AG04450 (cell line): ENCODE data around the genes MORN3 and TMEM120B.

DNA sequence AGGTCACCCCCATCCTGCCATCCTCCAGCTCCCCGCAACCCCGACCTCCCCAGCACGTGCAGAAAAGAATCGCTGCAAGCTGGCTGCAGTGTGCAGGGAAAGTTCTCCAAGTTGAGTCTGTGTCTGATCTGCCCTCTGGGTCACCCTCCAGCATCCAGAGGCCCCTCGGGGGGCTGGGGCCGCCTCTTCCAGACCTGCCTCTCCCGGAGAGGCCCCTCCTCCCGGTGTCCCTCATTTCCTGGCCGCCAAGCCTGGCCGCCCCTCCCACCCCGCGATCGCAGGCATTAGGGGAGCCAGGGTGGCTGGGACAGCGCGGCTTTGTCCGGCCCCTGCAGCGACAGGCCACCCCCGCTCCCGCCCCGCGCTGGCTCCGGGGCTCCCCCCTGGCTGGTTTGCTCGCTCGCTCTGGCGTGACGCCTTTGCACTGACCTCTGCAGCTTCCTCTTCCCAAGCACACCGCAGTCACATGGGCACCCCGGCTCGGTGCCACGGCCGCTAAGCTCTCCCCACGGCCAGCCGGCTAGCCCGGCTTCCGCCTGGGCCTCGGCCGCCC is 43.9 kb downstream of the KDM2B start:
- CAGE, long polyA plus RNA = no peak
- RRBS = 2% methylated on average over 21 of the region's 37 CpGs

GRCh38 chr12:121574083-121574514 is 6.7 kb downstream of the KDM2B start:
- CAGE, long polyA plus RNA = no peak
- RRBS = 93% methylated on average over 3 of the region's 11 CpGs

DNA sequence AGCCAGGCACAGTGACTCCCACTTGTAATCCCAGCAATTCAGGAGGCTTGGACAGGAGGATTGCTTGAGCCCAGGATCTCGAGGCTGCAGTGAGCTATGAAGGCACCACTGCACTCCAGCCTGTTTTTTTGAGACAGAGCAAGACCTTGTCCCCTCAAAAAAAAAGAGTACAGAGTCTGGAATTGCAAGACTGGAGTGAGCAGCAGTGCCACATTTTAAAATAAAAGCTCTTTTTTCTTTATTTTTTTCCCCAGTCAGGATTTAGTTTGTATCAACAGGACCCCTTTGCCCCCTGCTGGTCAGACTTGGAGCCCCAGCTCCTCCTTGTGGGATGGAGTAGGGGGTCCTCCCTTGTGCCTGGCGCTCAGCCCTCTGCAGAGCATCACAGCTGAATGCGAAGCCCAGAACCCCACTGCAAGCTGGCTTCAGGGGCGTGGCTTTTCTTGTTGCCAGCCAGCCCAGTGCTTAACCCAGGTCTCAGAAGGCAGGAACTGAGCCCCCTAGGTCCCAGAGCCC is 829 bp downstream of the MORN3 start:
- CAGE, long polyA plus RNA = no peak
- RRBS = no CpG with 5 or more reads among the region's 4 CpGs

GRCh38 chr12:121669233-121669909 is at the start of gene MORN3:
MORN3 (minus strand) TSS chr12:121669654.
- CAGE, long polyA plus RNA = no peak
- RRBS = 80% methylated on average over 6 of the region's 18 CpGs

DNA sequence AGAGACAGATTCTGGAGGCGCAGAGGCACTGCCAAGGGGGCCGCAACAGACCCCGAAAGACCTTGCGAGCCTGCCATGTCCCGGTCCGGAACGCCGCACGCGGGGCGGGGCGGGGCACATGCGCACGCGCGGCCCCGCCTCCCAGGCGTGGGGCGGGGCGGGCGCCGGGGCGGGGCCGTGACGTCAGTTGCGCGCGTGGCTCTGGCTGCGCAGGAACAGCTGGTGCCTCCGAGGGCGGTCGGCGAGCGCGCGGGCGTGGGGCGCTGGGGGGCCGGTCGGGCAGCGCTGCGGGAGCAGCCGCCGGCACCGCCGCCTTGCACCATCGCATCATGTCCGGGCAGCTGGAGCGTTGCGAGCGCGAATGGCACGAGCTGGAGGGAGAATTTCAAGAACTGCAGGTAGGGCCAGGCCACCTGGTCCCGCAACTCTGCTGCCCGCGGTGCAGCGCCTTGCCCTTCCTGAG is at the start of gene TMEM120B:
Gene TMEM120B, plus strand, starts transcription at position 186 of the 463 bp plus-strand sequence.
- CAGE, long polyA plus RNA = start-site peak on the plus strand centred at position 250 of the sequence, 49 bp wide, 312 and 86 reads in 2 replicates
- RRBS = 1% methylated on average over 20 of the region's 57 CpGs

DNA sequence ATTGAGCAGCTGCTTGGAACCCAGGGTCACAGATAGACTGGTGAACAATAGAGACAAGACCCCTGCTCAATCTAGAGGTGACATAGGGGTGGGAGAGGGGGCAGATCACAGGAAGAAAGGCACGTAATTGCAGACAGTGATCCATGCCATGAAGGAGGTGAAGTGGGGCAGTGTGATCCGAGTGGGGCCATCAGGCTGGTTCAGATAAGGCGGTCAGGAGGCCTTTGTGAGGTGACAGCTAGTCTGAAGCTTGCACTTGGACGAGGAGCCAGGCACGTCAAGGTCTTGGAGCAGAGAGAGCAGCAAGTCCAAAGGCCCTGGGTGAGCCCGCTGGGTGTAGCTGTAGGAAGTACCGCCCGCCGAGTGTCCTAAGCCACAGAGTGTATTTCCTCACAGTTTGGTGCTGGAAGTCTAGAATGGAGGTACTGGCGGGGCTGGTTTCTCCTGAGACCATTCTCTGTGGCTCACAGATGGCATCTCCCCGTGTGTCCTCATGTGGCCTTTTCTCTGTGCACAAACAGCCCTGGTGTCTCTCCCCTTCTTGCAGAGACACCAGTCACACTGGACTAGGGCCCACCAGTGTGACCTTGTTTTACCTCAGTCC is 23.6 kb downstream of the RHOF start:
- CAGE, long polyA plus RNA = no peak
- RRBS = no CpG with 5 or more reads among the region's 11 CpGs

DNA sequence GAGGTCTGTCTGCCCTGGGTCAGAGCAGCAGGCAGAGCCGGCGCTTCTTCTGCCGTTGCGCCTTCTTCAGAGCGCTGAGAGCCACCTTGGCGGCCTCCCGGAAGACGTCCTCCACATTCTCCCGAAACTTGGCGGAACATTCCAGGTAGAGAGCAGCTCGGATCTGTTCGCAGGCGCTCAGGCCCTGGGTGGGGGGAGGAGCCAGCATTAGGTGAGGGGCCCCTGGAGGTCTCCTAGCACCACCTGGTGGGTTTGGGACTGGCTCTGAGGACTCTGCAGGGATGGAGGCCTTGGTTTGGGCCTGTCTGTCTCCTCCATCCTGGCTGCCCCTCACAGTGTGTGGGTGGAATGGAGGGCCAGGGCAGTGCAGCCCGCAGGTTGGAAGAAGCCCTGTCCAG is 14.0 kb downstream of the RHOF start:
- CAGE, long polyA plus RNA = no peak
- RRBS = 94% methylated on average over 7 of the region's 14 CpGs

GRCh38 chr12:121794595-121794908 is 1.1 kb upstream of the RHOF start:
- CAGE, long polyA plus RNA = no peak
- RRBS = no CpG with 5 or more reads among the region's 7 CpGs

GRCh38 chr12:121796825-121797898 is 3.7 kb upstream of the RHOF start:
- CAGE, long polyA plus RNA = no peak
- RRBS = 2% methylated on average over 9 of the region's 42 CpGs

- CAGE, long polyA plus RNA = no peak
- RRBS = no CpG with 5 or more reads among the region's 13 CpGs
These were observed 4.8 kb upstream of the RHOF start for GRCh38 chr12:121798158-121798796.

DNA sequence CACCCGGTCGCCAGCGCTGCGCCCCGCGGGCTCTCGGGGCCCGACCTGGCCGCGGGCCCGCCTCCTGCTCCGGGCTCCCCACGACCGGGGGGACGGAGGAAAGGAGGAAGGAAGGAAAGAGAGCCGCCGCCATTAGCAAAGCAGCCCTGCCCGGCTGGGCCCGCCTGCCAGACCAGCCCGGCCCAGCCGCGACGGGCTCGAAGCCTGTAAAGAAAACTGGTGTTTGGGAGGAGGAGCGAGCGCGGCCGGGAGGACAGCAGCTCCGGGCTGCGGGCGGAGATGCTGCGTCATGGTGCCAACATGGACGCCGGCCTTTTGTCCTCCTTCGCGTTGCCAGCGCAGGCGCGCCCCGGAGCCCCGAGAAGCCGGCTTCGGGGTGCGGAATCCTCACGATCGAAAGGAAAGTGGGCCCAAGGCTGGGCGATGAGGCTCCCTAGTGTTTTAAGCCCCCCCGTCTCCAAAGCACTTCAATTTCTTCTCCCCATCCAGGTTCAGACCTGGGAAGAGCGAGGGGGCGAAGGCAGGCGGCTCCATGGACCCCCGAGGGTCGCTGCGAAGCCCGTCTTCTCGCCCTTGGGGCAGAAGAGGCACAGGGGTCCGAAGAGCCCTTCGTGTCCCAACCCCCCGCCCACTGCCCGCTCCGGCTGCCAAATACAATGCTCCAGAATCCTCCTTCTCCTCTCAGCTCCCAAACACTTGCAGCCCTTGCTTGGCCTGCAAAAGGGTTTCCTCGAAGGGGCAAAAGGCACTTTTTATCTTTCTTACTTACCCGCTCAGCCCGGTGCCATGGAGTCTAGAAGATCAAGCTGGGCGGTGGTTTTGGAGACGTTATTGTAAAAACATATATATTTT is 2.8 kb upstream of the SETD1B start:
- CAGE, long polyA plus RNA = no peak
- RRBS = 2% methylated on average over 38 of the region's 66 CpGs

- CAGE, long polyA plus RNA = no peak
- RRBS = no CpG with 5 or more reads among the region's 14 CpGs
These were observed 2.6 kb downstream of the SETD1B start for GRCh38 chr12:121806294-121806911.

DNA sequence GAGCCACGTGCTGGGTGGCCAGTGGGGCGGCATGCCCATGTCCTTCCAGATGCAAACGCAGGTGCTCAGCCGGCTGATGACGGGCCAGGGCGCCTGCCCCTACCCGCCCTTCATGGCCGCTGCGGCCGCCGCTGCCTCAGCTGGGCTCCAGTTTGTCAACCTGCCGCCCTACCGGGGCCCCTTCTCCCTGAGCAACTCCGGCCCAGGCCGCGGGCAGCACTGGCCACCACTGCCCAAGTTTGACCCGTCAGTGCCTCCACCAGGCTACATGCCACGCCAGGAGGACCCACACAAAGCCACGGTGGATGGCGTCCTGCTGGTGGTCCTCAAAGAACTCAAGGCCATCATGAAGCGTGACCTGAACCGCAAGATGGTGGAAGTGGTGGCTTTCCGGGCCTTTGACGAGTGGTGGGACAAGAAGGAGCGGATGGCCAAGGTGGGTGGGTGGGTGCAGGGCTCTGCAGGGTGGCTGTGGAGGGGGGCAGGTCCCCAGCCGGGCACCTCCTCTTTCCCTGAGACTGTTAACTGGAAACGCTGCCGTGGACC is 10.8 kb downstream of the SETD1B start:
- CAGE, long polyA plus RNA = no peak
- RRBS = 88% methylated on average over 8 of the region's 28 CpGs

GRCh38 chr12:121855911-121856904 is 2.5 kb downstream of the HPD start:
- CAGE, long polyA plus RNA = no peak
- RRBS = 36% methylated on average over 2 of the region's 23 CpGs

GRCh38 chr12:122008757-122009078 is 13.0 kb upstream of the BCL7A start:
- CAGE, long polyA plus RNA = no peak
- RRBS = no CpG with 5 or more reads among the region's 5 CpGs

DNA sequence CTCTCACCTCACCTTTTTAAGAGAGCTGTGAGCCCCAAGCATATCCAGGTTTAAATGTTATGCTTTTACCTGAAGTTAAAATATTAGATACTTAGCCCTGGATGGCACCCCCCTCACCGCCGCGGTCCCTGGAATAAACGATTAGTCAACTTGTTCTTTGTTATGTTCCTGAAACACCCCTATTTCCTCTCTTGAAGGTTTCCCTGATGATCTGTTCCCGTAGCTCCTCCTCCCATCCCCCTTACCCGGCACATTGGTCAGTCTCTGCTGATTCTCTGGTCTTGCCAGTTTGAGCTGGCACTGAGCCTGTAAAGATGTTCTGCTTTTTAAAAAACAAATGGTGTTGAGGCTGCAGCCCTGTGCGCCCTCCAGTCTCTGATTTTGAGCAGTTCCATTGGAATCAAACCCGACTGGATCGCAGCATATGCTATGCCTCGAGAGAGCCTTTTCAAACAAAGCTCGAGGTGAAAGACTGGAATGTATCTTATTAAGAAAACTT is 1.9 kb downstream of the MLXIP start:
- CAGE, long polyA plus RNA = no peak
- RRBS = no CpG with 5 or more reads among the region's 11 CpGs

DNA sequence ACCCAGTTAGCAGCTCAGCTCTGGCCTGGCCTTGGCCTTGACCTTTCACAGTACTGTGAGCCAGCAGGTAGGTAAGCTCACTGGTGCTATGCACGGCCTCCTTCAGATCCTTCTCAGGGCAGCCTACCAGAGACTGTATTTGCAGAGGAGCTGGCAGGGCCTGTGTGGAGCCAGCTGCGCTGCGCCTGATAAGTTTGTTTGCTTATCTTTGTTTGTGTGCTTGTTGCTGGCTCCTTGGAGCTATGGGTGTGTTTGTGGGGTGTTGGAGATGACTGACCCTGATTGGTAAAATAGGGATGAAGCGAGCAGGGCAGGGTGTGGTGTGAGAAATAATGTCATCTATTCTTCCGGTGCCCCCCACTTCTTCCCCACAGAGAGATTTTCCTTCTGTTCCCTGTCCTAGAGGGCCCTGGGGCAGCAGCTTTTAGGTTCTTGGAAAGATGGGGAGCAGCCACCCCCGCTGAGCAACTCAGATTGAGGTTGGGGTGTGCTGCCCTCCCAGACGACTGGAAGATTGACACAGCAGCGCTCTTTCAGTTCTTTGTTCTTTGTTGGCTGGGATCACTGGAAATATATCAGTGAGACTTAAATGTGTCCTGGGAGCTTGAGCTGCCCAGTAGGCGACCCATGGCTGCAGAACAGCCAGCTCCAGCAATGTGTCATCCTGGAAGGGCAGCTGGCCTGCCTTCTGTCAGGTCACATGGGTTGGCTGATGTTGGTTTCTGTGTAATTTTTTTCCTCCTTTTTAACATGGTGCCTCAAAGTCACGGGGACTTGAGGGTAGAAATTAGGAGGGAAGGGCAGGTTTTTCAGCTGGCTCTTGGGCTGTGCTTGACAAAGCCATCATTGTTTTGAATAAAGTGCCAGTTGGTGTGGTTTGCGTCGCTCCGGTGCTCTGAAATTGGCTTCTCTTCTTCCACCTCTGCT is 19.6 kb downstream of the MLXIP start:
- CAGE, long polyA plus RNA = no peak
- RRBS = no CpG with 5 or more reads among the region's 13 CpGs

- CAGE, long polyA plus RNA = no peak
- RRBS = no CpG with 5 or more reads among the region's 10 CpGs
These were observed 46.3 kb downstream of the IL31 start for GRCh38 chr12:122127714-122128046.

GRCh38 chr12:122142981-122143238 is 31.1 kb downstream of the IL31 start:
- CAGE, long polyA plus RNA = no peak
- RRBS = no CpG with 5 or more reads among the region's 5 CpGs

GRCh38 chr12:122145716-122146310 is 28.2 kb downstream of the IL31 start:
- CAGE, long polyA plus RNA = no peak
- RRBS = 93% methylated on average over 6 of the region's 16 CpGs